ENCODE data around the gene IPMK.

GRCh38 chr10:50563919-50564419 is 59.8 kb downstream of the SGMS1 start:
- RRBS = no CpG with 5 or more reads among the region's 8 CpGs

GRCh38 chr10:50819874-50820239 is 65.6 kb downstream of the A1CF start:
- RRBS = no CpG with 5 or more reads among the region's 1 CpG

GRCh38 chr10:51163963-51165056 is 90.0 kb downstream of the PRKG1 start:
- RRBS = no CpG with 5 or more reads among the region's 21 CpGs

DNA sequence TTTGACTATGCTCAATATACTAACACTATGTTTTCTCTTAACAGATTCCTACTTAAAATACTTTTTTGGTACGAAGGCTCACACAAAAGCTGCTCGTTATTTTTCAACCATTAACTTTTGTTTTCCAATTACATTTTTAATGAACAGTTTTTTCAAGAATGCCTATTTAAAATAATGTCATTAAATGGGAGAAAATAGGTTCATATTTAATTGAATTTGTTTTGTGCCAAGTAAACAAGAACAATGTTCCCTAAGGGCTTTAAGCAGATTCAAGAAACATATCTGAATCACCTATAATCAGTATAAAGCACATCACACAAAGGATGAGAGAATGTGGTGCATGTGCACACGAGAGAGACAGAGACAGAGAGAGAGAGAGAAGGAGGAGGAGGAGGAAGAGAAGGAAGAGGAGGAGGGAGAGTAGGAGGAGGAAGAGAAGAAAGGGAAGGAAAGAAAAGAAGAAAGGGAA is 174.6 kb downstream of the CSTF2T start:
- RRBS = no CpG with 5 or more reads among the region's 3 CpGs

DNA sequence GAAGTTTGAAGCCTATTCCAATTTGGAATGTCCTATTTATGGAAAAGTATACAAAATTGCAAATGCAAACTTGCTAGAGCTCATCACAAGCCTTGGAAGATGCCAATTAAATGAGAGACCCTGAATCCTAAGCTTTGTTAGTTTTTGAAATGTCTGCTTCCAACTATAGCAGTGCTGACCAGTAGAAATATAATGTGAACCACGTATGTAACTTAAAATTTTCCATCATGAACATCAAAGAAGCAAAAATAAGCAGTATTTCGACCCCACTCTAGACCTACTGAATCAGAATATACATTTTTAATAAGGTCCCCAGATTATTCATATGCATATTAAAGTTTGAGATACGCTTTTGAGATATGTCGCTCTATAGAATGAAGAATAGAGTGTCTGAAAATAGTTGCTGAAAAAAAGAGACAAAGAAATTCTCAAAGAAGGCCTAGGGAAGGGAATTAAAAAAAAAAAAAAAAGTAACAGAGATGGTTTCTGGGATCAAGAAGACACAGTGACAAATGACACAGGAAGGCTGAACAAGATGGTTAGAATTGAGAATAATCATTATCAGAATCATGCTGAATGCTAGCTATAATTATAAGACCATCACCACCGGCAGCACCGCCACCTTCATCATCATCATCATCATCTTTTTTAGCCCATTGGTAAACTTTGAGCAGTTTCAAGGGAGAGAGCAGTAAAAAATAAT is 39.6 kb downstream of the CSTF2T start:
- RRBS = no CpG with 5 or more reads among the region's 6 CpGs

DNA sequence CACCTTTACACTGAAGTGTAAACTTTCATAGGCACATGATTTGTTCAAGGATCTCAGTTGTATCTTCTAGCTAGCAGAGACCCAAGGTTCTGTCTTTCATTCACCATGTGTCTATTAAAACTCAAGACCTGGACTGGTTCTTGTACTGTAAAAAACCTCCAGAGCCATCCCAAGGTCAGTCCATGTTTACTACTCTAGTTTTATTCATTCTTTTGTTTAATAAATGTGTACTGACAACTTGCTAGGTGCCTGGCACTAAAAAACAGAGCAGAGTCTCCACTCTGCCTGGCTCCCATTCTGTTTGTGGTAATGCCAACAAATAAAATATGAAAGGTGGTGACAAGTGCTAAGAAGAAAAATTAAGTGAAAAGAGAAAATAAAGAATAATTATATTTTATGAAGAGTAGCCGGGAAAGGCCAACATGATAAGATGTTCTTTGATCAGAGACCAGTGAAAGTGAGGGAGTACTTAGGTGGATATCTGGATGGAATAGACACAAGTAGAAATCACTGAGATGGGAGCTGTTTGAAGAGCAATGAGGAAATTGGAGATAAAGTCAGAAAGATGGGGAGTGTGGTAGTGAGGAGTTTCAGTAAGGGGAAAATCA is 26.4 kb downstream of the CSTF2T start:
- RRBS = no CpG with 5 or more reads among the region's 1 CpG

GRCh38 chr10:52232501-52233183 is 81.4 kb upstream of the DKK1 start:
- RRBS = no CpG with 5 or more reads among the region's 3 CpGs

DNA sequence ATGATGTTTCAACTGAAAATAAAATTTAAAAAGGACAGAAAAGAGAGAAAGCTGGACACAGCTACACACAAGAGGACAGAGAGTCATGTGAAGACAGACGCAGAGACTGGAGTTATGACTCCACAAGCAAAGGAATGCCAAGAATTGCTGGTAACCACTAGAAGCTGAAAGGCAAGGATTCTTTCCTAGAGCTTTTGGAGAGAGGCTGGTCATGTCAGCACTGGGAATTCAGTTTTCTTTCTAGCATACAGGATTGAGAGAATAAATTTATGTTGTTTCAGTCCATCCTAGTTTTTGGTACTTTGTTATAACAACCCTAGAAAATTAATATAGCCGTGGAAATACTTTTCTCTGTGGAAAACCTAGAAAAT is 575.4 kb downstream of the IPMK start:
- RRBS = no CpG with 5 or more reads among the region's 2 CpGs

GRCh38 chr10:58267824-58268206 is at the start of gene IPMK:
Gene IPMK, minus strand, starts transcription at chr10:58267894.
- RRBS = no CpG with 5 or more reads among the region's 51 CpGs

DNA sequence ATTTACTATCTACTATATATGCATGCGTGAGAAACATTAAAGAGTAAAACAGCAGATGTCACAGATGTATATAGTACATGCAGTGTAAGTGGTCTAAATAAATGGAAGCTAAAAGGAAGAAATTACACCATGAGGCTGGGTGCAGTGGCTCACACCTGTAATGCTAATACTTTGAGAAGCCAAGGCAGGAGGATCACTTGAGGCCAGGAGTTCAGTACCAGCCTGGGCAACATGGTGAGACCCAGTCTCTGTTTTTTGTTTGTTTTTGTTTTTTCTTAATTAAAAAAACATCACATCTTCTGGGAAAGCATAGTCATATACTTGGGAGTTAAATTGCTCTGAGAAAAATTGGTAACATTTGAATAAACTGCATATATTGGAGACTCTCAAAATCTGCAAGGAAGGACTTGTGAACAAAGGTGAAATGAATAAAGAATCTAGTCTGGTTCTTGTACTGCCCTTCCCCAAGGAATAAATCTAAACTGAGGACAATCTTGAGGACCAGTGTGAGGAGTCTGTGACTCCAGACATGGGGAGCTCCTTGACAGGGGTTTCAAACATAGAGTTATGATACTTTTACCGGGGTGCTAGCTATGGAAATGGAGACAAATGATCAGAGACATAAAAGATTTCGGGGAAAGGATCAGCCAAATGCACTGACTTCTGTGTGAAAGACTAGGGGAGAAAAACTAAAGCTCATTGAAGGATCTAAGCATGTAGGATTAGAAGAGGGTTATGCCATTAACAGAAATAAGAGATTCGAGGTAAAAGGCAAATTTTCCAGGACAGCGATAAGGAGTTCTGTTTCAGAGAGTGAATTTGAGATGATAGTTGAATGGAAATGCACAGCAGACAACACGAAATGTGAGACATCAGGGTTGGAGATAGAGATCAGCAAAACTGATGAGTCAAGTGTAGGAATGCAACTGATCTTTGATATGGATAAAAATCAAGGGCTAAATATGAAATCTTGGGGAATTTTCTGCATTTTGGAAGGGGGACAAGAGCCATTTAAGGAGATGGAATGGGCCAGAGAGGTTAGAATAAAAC is 11.1 kb downstream of the CISD1 start:
- RRBS = no CpG with 5 or more reads among the region's 6 CpGs

GRCh38 chr10:58813509-58814423 is 301.1 kb downstream of the BICC1 start:
- RRBS = no CpG with 5 or more reads among the region's 12 CpGs

DNA sequence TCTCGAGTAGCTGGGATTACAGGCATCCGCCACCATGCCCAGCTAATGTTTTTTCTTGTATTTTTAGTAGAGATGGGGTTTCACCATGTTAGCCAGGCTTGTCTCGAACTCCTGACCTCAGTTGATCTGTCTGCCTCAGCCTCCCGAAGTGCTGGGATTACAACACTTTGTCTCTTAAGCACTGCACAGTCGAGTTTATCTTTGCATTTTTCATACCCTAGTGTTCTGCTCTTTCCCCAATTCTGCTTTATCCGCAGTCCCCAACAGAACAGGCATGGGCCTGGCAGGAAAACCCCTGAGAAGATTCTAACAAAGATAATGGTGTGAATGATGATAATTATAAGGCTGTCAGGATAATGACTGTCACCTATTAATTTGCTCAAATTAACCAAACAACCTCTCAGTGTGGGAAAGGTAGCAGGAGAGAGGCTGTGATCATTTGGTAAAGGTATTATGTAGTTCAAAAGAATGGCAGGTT is 10.8 kb downstream of the SLC16A9 start:
- RRBS = no CpG with 5 or more reads among the region's 6 CpGs

DNA sequence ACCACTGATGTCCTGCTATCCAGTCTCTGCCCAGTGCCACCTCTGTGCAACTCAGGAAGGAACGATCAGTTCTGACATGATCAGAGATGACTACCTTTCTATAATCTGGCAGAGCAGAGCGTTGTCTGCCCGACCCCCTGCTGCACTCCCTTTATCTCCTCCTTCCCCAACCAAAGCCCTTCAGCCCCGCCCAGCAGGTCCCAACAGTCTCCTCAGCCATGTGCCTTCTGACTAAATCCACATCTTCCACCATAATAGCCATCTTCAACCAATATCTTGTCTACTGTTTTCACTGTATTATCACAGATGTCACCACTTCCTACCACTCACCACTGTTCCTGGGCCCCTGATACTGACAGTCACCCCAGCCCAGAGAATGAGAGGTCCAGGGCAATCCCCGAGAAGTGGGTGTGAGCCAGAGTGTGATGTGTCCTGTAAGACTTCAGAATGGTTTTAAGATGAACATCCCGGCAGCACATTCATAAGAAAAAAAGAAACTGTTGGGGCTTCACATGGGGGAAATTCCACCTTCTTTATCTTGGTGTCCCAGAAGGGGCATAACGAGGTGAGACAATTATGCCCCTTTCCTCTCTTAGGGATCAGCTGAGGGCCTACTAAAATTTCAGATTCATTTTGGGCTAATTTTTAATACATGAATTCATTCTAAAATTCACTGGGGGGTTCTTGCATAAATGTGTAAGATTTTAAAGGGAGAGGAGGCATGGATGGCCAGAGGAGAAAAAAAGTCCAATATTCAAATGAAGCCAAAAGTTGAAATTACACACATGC is 25.3 kb downstream of the CCDC6 start:
- RRBS = no CpG with 5 or more reads among the region's 7 CpGs

GRCh38 chr10:59892616-59893147 is 13.7 kb downstream of the CCDC6 start:
- RRBS = no CpG with 5 or more reads among the region's 3 CpGs

DNA sequence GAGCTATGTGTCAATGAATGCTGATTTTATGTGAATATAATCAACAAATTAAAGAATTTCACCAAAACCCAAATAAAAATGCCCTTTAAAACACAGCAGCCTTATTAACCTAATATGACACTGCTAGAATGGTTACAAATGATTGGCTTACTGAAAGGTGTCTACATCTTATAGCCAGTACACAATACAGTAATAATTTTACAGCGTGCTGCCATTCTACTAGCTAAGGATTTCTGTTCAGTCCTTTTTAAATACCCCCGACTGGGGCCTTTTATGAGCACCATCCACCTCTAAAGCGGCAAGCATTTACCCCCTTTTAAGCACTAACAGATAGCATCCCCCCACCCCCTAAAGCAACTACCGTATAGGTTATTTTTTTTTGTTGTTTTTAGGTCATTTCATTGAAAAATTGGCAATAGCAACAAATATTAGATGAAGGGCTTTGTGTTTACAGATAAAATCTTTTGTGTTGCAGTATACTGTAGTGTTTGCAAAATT is 122.2 kb upstream of the CCDC6 start:
- RRBS = no CpG with 5 or more reads among the region's 4 CpGs

GRCh38 chr10:60138784-60139252 is 232.5 kb upstream of the CCDC6 start:
- RRBS = no CpG with 5 or more reads among the region's 9 CpGs

DNA sequence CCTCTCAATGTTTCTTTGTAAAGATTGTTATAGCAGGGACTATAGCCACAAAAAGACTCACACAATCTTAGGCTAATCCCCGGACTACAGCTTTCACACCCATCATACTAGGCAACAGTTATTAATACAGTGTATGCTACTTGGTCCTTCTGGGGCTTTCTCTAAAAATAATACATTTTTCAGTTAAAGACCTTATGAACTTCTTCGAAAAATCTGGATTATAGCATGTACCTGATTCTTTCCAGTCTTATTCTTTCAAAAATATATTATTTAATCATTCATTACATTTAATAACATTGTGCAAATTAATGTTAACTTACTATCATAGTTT is 184.1 kb upstream of the CDK1 start:
- RRBS = no CpG with 5 or more reads among the region's 2 CpGs

GRCh38 chr10:60627758-60628321 is 150.4 kb upstream of the CDK1 start:
- RRBS = no CpG with 5 or more reads among the region's 5 CpGs